CMK (cell line): ENCODE results near the genes TMEM244 and SMLR1.

- RRBS = no CpG with 5 or more reads among the region's 6 CpGs
Measured at GRCh38 chr6:127289739-127290424, 23.2 kb downstream of the RNF146 start.

DNA sequence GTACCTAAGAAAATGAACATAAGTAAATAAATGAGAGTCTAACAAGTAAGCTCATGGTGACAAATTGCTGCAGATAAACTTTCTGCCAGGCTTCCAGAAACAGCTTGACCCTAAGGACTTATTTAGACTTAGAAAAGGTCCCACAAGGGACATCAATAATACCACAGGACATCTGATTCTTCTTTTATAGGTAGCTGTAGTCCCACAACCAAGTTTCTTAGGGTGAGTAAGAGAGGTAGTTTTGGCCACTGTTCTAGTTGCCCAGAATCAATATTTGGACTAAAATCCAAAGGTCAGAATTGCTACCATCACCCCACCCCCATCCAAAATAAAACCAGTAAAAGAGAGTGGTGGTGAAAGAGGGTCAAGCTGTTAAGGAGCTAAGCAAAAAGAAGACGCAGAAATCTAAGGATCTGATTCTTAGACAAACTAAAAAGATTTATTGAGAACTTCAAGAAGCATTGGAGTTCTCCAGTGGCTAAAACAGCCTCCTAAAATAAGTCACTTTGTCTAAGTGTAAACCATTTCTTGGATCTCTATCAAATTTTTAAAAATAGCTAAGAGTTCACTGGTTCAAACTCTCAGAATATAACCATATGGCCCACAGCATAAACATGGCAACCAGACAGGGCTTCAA is 180.6 kb downstream of the PTPRK start:
- RRBS = no CpG with 5 or more reads among the region's 1 CpG

- RRBS = no CpG with 5 or more reads among the region's 8 CpGs
Measured at GRCh38 chr6:128398048-128398394, 122.4 kb downstream of the PTPRK start.

GRCh38 chr6:128480782-128481354 is 39.5 kb downstream of the PTPRK start:
- RRBS = no CpG with 5 or more reads among the region's 1 CpG

GRCh38 chr6:129134504-129135065 is 251.6 kb downstream of the LAMA2 start:
- RRBS = no CpG with 5 or more reads among the region's 3 CpGs

GRCh38 chr6:129138432-129139205 is 255.7 kb downstream of the LAMA2 start:
- RRBS = no CpG with 5 or more reads among the region's 3 CpGs

GRCh38 chr6:129208081-129208770 is 325.3 kb downstream of the LAMA2 start:
- RRBS = no CpG with 5 or more reads among the region's 1 CpG

- RRBS = no CpG with 5 or more reads among the region's 6 CpGs
Measured at GRCh38 chr6:129246268-129246869, 363.4 kb downstream of the LAMA2 start.

- RRBS = no CpG with 5 or more reads among the region's 18 CpGs
Measured at GRCh38 chr6:129860653-129861624, at the start of gene TMEM244. TMEM244 (minus strand) TSS chr6:129861315.

- RRBS = 2% methylated on average over 68 of the region's 115 CpGs
Measured at GRCh38 chr6:130019903-130020839, 1.8 kb downstream of the L3MBTL3 start.

GRCh38 chr6:130115054-130115472 is 96.7 kb downstream of the L3MBTL3 start:
- RRBS = no CpG with 5 or more reads among the region's 6 CpGs

DNA sequence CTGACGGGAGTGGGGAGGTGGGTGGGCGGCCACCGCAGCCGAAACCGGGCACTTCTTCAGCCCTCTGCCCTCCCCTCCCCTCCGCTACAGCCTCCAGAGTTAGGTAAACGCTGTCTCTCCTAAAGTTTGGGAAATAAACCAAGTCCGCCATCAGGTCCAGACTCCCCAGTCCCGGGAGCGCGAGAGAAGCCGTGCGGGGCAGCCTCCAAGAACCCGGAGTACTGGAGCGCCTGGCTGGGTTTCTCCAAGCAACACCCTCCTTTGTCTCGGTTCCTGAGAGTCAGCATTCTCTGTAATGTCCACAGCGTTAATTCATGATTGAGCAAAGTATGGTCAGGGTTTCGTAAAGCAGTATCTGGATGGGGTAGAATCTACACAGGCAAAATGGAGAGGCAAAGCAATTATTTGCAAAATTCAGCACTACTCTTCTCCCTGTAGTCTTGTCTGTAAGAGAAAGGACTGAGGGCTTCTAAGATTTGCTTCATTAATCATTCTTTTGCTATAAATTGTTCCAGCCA is 787 bp downstream of the TMEM200A start:
- RRBS = 92% methylated on average over 10 of the region's 18 CpGs

- RRBS = no CpG with 5 or more reads among the region's 2 CpGs
Measured at GRCh38 chr6:130377789-130378353, 12.1 kb downstream of the TMEM200A start.

- RRBS = no CpG with 5 or more reads among the region's 4 CpGs
Measured at GRCh38 chr6:130827055-130827615, at the start of gene SMLR1. SMLR1 (plus strand) TSS chr6:130827406.

GRCh38 chr6:131024689-131025414 is 38.2 kb downstream of the EPB41L2 start:
- RRBS = no CpG with 5 or more reads among the region's 5 CpGs

- RRBS = 2% methylated on average over 12 of the region's 29 CpGs
Measured at GRCh38 chr6:131063333-131063643, 243 bp upstream of the EPB41L2 start.

GRCh38 chr6:131510041-131510685 is 62.9 kb upstream of the ARG1 start:
- RRBS = no CpG with 5 or more reads among the region's 5 CpGs

DNA sequence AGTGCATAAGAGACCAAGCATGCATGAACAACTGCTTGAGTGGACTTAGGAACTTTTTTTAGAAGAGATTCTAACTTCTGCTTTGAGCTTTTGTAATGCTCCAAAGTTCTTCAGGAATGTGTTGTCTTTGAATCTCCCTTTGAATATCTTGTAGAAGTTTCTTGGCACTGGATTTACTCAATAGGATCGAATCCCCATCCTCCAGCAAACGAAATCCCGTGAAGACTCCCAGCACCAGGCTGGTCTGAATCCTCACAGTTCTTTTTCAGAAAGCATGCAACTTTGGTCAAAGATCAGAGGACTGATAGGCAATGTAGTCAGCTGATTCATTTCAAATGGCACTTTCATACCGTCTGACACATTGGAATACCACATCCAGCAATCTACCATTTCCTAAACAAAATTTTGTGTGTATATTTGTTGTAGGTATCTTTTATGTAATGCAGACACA is 33.3 kb downstream of the ENPP1 start:
- RRBS = no CpG with 5 or more reads among the region's 4 CpGs